Endometrial microvascular endothelial cells (primary cell): ENCODE data around the genes POLD1 and KLK5.

DNA sequence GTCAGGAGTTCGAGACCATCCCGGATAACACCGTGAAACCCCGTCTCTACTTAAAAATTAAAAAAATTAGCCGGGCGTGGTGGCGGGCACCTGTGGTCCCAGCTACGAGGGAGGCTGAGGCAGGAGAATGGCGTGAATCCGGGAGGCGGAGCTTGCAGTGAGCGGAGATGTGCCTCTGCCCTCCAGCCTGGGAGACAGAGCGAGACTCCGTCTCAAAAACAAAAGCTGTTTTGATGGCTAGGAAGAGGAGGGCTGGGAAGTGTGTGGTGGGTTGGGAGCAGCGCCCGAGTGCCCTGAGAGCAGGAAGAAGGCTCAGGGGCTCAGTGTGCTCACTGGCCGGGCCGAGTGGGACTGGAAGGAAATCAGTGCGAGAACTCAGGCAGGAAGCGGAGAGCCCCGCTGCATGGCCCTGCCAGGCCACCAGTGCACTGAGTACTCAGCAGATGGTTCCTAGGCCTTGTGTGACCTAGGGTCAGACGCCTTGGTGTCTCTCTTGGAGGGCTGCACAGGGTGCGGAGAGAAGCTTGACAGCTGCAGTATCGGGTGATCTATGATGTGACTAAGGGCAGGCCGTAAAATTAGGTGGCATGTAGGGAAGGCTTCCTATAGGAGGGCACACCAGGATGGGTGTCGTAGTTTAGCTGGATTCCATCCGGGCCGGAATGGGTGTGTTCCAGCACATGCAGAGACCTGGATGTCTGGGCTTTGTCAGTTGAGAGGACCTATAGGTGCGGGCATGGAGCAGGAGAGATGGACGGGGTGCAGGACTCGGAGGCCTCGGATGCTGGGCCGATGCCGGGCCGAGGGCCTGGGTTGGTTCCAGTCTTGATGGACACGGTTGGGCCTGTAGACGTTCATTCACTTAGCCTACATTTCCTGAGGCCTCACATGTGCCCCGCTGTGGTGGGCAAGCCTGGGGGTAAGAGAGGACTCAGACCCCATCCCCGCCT lies 8.3 kb downstream of the MED25 start:
- RAMPAGE, long total RNA = no peak

GRCh38 chr19:49861514-49862071 lies 5.8 kb downstream of the PNKP start:
- RAMPAGE, long total RNA = no peak

DNA sequence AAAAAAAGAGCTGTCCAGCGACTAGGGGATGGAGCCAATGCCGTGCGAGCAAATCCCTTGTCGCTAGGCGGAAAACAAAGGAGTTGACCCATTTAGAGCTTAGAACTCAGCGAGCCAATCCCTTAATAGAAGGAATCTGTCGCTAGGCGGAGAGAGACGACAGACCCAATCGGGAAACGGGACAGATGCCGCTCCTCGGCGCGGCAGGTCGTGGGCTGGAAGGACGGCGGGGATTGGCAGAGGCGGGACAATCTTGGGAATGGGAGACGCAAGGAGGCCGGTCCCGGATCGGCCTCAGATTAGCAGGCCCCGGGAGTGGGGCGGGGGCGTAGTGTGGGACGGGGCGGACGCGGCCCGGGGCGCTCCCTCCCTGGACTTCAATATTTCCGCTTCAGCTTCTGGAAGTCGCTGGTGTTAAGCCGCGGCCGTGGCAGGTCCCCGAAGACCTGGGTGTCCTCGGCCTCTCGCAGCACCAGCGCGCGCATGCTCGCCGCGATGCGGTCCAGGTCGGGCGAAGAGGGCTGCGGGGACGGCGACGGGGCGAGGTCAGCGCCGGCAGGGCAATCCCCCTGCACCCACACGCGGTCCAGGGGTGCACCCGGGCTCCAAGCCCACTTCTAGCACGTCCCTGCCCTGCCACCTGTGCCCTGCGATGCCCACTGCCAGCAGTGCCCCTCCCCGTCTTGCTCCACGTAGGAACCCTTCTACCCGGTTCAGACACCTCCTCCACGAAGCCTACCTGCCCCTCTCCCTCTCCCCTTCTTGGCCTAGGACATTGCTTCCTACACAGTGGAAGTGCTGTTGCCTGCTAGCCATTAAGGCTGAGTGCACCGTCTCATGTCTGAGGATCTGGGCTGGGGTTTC lies 2.4 kb upstream of the PNKP start:
- RAMPAGE, long total RNA = no peak

GRCh38 chr19:49954016-49954772 lies 6.8 kb downstream of the SIGLEC11 start:
- RAMPAGE, long total RNA = no peak

DNA sequence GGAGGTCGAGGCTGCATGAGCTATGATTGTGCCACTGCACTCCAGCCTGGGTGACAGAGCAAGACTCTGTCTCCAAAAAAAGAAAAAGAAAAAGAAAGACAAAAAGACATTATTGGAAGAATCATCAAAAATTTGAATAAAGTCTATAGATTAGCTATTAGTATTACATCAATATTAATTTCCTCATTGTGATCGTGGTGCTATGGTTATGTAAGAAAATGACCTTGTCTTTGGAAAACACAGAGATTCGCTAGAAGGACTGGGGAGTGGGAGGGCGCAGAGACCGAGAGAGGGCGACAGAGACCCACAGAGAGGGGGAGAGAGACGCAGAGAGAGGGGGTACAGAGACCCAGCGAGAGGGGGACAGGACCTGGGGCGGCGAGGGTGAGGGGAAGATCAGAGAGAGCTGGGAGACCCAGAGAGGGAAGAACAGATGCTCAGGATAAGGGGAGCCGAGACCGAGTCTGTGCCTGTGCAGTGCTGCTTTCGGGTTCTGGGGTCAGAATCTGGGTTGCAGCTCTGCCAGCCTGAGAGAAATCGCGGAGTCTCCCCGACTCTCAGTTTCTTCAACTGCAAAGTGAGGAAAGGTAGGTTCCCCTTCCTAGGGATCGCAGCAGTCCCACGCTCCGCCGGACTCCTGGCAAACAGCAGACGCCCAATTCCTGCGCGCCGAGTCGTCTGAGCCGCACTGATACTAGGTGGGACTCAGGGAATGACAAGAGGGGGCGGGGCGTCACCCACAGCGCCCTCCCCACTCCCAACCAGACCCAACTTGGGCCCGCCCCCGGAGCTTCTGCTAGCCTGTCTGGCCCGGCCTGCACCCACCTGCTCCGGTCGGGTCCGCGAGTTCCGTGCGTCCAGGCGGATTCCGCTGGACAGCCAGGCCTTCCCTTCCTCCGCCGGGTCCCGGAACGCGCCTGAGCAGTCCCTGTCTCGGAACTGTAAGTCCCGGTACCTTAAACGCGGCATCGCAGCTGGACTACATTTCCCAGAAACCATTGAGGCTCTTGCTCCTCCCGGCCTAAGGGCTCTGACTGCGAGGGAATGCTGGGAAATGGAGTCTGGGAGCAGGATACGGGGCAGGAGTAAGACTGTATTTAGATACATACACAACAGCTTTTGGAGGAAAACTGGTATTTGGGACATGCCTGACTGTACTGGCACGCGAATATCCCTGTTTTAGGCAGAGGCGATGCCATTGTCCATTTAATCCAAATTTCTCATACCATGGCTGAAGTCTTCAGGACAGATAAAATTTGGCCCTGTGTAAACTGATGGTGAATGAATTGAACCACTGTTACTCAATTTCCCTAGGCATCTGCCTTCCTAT lies 15.3 kb downstream of the IZUMO2 start:
- RAMPAGE, long total RNA = no peak

DNA sequence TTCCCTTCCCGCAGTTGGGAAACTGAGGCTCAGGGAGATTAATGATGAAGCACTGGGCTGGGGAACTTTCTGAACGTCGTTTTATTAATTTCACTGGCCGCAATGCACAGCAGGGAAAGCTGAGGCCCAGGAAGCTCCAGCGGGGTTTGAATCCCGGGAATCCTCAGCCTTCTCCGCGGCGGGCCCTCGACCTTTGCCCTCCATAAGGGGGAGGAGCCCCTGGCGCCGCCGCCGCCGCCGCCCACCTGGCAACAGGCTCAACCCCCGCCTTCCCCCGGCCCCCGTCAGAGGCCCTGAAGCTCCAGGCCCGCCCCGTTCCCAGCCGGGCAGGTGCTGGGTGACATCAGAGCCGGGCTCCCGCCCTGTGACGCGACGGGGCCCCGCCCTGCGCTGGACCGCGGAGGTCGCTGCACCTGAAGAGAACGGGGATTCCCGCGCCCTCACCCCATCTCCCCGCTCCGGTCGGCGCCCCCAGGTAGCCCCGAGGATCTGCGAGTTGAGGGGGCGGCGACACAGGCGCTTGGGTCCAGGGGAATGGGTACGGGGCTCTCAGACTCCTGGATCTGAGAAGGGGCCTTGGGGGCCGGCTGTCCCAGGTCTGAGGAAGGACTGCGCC lies 1.8 kb downstream of the MYH14 start:
- RAMPAGE, long total RNA = no peak

DNA sequence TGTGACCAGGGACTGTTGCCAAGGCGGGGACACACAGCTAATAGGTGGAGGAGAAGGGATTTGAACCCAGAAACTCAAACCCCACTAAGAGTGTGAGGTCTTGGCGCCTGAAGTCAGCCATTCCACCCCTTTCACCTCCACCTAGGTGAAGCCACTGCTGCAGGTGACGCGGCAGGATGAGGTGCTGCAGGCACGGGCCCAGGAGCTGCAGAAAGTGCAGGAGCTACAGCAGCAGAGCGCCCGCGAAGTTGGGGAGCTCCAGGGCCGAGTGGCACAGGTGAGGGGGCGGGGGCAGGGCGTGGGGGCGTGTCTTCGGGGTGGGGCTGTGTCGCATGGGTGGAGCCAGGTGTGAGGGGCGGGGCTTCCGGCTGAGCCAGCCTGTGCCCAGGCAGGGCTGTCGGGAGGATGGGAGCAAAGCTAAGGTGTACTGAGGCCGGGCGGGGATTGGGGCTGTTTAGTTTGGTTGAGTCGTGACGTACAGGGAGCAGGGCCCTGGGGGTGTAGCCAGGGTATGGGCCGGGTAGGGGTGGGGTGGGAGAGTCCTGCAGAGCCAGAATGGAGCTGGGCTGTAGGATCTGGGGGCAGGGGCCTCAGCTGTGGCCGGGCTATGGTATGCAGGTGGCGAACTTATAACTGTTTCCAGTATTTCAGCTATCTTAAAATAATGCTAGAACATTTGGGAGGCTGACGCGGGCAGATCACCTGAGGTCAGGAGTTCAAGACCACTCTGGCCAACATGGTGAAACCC lies 62.3 kb downstream of the KCNC3 start:
- RAMPAGE, long total RNA = no peak

GRCh38 chr19:50322101-50323106 lies 6.8 kb downstream of the KCNC3 start:
- RAMPAGE, long total RNA = no peak

- RAMPAGE, long total RNA = no peak
Observed at GRCh38 chr19:50330312-50331273, 1.4 kb upstream of the KCNC3 start.

GRCh38 chr19:50383865-50384499 lies at the start of gene POLD1:
Gene POLD1 (plus strand): TSS chr19:50384347.
- RAMPAGE, long total RNA = start-site peak on the plus strand at chr19:50384334-50384367, 41 and 97 reads in 2 replicates

DNA sequence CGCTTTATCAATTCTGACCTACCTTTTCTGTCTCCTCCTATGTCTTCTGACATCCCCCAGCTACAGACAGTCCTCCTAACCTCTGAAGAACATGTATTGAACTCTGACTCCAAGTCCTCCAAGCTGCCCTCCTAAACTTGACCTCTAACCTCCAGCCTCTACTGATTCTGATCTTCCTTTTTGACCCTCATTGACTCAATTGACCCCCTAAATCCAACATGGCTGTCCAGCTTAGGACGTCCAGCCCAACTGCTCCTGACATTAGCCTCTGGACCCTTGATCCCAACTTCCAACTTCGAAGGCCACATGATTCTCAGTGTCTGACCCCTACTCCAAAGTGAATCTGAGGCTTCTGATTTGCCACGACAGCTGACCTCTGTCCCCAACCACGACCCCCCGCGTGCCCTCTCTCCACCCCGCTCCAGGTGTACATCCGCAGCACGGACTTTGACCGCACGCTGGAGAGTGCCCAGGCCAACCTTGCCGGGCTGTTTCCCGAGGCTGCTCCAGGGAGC lies 1.1 kb downstream of the ACP4 start:
- RAMPAGE, long total RNA = no peak

DNA sequence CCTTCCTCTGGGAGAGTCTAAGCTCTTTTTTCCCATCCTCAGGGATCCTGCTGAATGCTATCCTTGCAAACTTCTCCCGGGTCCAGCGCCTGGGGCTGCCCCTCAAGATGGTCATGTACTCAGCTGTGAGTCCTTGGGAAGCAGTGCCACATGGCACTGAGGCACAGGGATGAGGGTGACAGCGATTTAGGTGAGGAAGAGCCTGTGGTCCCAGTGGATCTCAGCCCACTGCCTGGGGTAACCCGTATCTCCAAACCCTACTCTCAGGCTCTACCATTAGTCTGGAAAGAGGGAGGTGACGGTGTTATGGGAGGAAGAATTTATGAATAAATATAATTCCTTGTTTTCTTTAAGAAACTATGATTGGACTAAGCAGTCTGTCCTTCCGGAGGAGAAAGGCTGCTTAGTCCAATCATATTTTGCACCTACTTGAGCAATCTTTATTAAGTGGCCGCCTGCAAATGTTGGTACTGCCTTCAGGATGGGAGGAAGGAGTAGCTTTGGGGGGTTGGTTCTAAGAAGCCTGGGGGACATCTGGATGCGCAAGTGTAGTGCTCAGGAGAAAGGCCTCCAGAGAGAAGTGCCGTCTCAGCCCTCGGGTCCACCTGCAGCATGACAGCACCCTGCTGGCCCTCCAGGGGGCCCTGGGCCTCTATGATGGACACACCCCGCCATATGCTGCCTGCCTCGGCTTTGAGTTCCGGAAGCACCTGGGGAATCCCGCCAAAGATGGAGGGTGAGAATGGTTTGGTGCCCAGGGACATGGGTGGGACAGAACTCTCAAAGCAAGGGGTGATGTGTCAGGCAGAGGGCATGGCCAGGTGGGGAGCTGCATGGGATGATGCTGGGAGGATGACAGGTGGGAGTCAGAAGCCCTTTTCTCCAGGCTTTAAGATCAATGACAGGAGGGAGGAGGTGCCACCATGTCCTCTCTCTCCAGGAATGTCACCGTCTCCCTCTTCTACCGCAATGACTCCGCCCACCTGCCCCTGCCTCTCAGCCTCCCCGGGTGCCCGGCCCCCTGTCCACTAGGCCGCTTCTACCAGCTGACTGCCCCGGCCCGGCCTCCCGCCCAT lies 4.0 kb downstream of the ACP4 start:
- RAMPAGE, long total RNA = no peak

GRCh38 chr19:50804762-50805479 lies 14.7 kb downstream of the ACP4 start:
- RAMPAGE, long total RNA = no peak

- RAMPAGE, long total RNA = no peak
Observed at GRCh38 chr19:50819897-50820558, 3.6 kb downstream of the KLK1 start.

- RAMPAGE, long total RNA = no peak
Observed at GRCh38 chr19:50908937-50909973, 1.9 kb downstream of the KLK4 start.

DNA sequence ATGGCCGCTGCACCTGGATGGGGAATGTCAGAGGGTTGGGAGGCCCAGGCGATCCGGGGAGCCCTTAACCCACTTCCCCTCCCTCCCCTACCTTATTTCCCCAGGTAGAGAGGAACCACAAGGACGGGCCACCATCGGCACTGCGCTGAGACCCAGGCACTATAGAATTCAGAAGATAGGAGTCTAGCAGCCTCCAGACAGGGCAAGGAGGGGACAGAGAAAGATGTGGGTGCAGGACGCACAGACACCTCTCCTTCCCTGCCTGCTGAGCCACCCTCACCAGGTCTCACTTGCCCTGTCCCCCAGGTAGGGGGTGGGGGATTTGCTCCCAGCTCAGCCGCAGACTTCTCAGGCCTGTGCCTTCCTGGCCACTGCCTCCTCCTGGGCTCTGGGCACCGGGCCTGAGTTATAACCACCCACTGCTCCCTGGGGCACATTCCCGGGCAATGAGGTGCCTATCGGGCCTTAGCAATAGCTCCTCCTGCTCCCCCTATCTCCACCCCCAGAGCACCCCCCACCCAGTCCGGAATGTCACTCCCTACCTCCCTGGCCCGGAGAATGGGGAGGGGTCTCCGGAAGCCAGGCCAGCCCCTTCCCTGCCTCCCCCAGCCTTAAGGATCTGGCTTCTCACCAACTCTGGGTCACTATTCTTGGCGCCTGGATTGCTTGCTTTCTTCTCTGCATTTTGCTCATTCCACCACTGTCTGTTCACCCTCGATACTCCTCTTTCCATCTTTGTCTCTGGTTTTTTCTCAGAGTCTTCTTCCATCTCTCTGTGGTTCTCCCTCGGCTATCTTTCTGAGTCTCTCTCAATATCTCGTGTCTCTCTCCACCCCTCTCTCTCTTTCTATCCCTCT lies at the start of gene KLK5:
KLK5 (minus strand) TSS at position 383 of the 857 bp plus-strand sequence.
- RAMPAGE, long total RNA = no peak

DNA sequence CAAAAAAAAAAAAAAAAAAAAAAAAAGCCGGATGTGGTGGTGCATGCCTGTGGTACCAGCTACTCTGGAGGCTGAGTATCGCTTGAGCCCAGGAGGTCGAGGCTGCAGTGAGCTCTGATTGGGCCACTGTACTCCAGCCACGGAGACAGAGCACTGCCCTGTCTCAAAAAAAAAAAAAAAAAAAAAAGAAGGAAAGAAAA lies 1.6 kb downstream of the KLK10 start:
- RAMPAGE, long total RNA = no peak

DNA sequence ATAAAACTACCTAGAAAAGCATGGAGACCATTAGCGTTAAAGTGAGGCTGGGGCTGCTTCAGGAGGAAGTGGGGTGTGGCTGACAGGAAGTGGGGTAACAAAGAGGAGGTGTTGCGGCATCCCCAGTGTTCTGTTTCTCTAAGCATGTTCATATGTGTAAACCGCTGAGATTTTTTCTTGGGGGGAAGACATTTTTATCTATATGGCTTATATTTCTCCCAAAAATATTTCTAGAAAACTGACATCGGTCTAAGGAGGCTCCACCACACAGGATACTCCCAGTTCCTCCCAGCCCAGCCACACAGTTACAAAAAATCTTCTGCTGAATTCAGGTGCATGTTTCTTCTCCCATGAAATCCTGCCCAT lies 1.2 kb upstream of the SIGLEC9 start:
- RAMPAGE, long total RNA = no peak

DNA sequence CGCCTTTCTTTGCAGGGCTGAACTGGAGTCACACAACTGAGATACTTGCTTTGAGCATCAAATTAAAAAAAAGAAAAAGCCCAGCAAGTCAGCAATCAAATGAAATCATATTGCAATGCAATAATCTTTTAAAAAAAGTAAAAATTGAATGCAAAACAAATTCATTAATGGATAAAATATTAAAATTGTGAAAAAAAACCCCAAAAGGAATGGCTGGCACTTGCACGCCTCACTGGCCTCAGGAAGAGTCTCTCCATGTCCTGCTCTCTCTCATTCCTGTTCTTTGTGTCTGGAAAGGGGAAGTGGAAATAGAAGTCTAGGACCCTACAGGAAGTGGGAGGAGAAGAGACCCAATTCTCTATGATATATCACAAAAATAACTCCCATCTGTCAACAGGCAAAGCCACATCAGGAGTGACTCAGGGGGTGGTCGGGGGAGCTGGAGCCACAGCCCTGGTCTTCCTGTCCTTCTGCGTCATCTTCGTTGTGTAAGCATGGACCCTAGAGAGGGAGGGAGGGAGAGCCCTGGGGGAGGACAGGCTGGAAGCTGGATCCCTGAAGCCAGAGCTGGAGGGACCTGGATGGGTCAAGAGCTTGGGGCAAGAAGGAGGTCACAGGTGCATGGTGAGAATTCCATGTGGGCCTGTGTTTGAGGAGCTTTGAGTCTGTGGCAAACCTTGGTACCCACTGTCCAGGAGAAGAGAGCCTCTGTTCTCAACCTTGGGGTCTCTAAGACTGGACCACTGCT lies 3.0 kb downstream of the SIGLEC9 start:
- RAMPAGE, long total RNA = no peak

GRCh38 chr19:51139363-51139829 lies 2.7 kb upstream of the SIGLEC7 start:
- RAMPAGE, long total RNA = no peak